ENCODE data around the gene HHAT.

DNA sequence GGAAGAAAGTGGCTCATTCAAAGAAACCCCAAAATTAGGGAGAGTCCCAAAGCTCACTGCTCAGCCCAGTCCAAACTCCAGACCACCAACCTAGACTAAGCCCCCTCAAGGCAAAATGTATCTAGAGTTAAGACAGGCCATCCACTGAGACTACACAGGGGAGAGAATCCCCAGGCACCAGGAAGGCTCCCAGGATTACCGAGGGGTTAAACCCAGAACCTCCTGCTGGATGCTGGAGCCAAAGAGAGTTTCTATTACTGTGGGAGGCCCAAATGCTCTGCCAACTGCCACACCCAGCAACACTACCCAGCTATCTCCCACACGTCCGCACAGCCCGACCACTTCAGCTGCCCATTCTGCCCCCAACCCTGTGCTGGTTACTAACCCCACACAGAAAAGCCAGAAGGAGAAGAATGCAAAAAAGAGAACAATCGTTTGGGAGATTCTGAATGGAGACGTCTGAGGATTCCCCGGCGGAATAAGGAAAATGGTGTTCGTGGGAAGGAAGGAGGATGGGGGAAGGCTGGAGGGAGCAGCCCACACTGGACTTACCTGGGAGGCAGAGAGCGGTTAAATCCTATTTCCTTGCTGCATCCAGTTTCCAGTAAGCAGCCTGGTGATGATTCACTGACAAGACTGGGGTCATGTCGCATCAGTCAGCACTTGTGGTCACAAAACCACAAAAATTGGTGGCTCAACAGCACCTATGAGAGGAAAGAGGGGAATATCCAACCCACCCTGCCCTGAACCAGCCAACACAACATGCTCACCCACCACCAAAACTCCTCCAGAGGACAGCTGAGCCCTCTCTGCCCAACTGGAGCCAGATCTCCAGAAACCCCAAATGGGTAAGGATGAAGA lies 63.8 kb downstream of the CD46 start:
- RRBS, result no CpG with 5 or more reads among the region's 11 CpGs

- RRBS, result no CpG with 5 or more reads among the region's 4 CpGs
These were observed 159.4 kb upstream of the CD34 start for GRCh38 chr1:208070144-208070976.

- RRBS, result no CpG with 5 or more reads among the region's 13 CpGs
These were observed 112.1 kb downstream of the PLXNA2 start for GRCh38 chr1:208131892-208132698.

- RRBS, result no CpG with 5 or more reads among the region's 10 CpGs
These were observed 84.3 kb downstream of the PLXNA2 start for GRCh38 chr1:208159693-208160381.

DNA sequence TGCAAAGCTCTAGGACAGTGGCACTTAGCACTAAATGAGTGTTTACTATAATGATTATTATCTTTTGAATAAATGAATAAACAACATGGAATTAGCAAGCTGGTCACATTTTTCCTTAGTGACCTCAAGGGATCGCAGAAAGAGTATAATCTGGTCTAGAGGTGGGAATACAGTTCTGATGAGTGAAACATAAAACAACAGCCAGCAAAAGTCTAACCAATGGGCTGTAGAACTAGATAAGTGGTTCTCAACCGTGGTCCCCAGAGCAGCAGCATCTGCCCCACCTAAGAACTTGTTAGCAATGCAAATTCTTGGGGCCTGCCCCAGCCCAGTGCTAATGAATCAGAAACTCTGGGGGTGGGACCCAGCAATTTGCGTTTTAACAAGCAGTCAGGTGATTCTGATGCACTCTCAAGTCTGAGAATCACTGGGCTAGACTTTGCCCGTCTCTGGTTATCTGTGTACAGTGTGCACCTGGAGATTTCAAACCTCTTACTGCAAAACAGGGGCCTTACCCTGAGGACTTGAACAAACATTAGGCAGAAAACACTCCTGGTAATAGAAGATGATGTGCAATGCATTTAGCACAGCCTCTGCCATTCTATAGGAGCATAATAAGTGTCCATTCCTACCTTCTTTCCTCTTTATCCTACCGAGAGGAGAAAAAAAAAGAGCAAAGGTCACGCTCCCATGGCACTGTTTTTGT lies 66.6 kb downstream of the PLXNA2 start:
- RRBS, result no CpG with 5 or more reads among the region's 6 CpGs

GRCh38 chr1:208222293-208222824 lies 21.8 kb downstream of the PLXNA2 start:
- RRBS, result no CpG with 5 or more reads among the region's 11 CpGs

DNA sequence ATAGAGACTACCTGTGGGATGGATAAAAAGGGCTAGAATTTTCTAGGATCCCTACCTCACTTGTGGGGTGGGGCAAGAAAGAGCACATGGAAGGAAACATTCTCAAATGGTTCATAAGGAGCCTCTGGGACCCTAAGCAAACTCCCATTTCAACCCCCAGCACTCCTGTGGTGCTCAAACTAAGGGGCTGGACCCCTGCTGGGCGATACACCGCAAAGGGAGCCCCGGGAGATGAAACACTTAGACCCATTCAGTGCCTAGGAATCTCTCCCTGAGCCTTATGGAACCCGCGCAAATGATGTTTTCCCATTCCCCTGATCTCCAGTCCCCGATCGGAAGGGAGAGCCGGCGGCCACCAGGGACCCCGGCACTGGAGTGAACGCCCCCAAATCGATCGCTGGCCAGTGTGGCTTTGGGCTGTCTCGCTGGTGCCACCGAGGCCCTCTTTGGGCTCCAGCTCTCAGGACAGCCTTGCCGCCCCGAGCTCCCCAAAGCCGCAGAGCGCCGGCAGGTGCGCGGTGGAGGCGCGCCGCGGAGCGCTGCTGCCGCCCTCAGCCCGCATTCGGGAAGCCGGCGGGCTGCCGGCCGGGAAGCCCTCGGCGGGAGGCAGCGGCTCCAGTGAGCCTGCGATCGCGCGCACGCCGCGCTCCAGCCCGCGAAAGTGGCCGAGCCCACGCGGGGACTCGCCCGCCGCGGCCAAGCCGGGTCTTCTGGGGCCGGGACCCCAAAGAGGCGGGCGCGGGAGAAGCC lies 1.2 kb downstream of the PLXNA2 start:
- RRBS, result 2% methylated on average over 16 of the region's 58 CpGs

GRCh38 chr1:208252453-208252856 lies 8.3 kb upstream of the PLXNA2 start:
- RRBS, result no CpG with 5 or more reads among the region's 12 CpGs

DNA sequence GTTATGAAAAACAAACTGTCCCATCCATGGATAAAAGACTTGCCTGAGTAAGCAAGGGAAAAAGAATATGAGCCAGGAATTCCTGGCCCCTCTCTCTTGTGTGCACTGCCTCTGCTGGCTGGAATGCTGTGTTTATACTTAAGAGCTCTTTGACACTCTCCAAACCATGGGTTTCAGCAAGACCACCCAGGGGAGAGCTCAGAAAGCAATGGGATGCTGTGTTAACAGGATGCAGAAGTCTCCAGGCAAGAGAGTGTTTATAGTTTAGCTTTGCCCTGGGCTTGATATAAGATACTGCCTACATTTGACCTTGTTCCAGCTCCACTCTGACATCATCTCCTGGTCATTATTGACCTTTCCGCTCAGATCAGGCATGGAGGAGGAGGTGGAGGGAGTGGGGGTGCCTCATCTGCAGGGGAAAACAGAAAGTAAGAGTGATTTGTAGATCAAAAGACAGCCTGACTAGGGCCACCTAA lies 232.2 kb upstream of the PLXNA2 start:
- RRBS, result no CpG with 5 or more reads among the region's 1 CpG

- RRBS, result no CpG with 5 or more reads among the region's 21 CpGs
These were observed 155.4 kb upstream of the CAMK1G start for GRCh38 chr1:209427670-209429005.

- RRBS, result no CpG with 5 or more reads among the region's 3 CpGs
These were observed 624 bp upstream of the LAMB3 start for GRCh38 chr1:209652774-209653323.

DNA sequence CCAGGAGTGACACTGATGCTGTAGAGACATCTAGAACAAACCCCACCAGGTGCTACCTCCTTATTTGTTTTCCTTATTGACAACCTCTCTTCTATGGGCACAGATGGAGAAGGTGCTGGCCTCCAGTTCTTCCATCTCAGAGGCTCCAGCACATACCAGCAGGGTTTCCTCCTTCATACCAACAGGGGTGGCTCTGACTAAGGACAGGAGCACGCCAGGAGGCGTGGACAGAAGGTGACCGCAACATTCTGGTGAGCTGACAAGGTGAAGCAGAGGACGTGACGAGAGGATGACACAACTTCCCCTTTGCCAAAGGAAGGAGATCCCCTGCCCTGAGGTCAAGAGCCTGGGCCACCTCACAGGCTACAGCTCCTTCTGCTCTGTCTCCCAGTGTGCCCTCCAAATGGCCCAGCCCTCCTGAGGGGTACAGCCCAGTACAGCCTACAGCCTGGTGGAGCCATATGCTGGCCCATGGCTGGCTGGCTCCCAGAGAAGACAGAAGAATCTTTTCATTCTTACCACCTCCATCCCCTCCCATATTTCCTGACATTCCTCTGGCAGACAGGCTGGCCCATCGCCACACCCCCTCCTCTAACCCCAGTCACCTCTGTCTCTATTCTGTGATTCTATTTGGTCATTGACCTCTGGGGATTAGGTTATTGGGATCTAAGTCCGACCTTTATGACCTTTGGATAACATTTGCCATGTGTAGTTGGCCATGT lies 5.0 kb upstream of the LAMB3 start:
- RRBS, result no CpG with 5 or more reads among the region's 7 CpGs

- RRBS, result no CpG with 5 or more reads among the region's 5 CpGs
These were observed 14.7 kb upstream of the TRAF3IP3 start for GRCh38 chr1:209741053-209741638.

- RRBS, result no CpG with 5 or more reads among the region's 10 CpGs
These were observed 6.3 kb upstream of the C1orf74 start for GRCh38 chr1:209790441-209791216.

DNA sequence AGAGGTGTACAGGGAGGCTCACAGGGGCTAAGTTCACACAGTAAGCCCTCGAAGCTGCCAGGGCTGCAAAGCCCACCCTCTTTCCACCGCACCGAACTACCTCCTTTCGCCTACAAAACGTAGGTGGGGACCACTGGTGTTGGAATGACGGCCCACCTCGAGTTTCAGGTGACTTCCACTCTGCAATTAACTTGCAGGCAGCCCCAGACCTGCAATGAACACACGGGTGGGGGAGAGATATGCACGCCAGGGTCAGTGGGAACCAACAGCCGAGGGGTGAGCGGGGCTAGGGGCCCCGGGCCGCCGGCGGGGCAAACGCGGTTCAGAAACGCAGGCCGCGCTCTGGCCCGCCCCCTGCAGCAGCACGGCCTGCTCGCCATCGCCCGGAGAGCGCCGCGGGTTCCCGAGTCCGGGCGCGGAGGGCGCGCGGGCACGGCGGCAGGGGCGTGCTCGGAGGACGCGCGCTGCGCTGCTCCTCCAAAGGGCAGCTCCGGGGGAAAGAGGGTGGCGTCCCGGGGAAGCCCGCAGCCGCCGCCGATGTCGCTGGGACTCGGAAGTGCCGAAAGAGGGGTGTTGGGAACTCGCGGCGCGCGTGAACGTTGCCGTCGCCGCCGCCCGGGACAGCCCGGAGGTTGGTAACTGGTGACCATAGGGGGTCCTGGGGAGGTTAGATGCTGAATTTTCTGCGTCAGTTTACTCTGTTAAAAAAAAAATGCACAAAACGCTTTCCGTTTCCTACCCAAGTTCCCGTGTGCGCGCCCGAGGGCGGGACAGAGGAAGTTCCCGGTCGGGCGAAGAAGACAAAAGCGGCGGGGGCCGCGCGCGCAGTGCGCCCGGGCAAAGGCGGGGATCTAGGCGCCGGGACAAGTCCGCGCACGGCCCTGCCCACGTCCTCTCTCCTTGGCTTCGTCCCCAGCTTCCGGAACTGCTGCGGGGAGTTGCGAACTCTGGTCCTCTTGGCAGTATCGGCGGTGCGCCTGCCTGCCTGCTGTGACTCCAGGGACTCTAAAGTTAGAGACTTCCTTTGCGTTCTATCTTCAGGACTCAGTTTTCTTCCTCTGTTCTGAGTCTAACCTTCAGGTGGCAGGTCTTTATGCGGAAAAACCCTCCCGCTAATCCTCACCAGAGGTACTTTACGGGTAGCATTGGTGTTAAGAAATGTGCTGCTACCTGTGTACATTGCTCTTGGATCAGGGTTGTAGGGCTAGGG lies at the start of gene HHAT:
TSS of gene HHAT (plus strand) at position 429 of the 1,210 bp plus-strand sequence.
- RRBS, result under 1% methylated on average over 48 of the region's 102 CpGs

GRCh38 chr1:210332838-210333249 lies 4.1 kb downstream of the HHAT start:
- RRBS, result no CpG with 5 or more reads among the region's 4 CpGs

- RRBS, result no CpG with 5 or more reads among the region's 2 CpGs
These were observed 34.2 kb downstream of the HHAT start for GRCh38 chr1:210363007-210363206.

DNA sequence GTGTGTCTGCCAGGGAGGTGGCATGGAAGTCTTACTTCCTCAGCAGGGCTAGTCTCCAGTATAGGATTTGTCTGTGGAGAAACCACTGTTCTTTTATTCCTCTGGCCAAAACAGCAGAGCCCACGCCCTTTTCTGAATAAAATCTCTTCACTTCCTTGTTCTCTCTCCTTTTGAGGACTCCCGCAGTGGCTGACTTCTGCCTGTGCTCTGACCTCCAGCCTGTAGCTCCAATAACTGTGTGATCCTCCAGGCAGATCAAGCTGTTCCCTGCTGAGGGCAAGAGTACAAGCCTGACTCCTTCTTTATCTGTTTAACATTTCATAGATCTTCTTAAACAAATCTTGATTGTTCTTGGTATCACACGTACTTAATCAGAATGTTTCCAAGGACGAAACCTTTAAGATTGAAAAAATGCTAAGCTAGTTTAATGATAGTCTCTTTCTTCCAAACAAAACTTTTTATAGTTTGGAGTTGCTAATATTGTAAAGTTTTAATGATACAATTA lies 90.7 kb downstream of the HHAT start:
- RRBS, result no CpG with 5 or more reads among the region's 4 CpGs

DNA sequence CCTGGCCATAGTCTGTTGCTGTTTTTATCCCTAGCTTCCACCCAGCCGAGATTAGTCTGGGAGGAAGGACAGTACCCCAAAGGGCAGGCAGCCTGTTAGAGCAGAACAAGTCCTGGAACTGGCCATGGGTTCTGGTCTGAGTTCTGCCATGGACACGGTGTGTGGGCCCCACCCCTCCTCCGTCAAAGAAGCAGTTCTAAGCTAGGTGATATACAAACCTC lies 177.1 kb downstream of the HHAT start:
- RRBS, result no CpG with 5 or more reads among the region's 3 CpGs

- RRBS, result 2% methylated on average over 1 of the region's 42 CpGs
These were observed 555 bp downstream of the RCOR3 start for GRCh38 chr1:211259633-211260208.

Measured in GM12891 (cell line).